Progenitor cell of endocrine pancreas (in vitro differentiated cells): ENCODE measurements around the gene EPDR1.

- PRO-cap = no peak
Measured at GRCh38 chr7:37052606-37053132, 328.4 kb upstream of the AOAH start.

- PRO-cap = no peak
Measured at GRCh38 chr7:37418355-37418902, 30.2 kb downstream of the ELMO1 start.

GRCh38 chr7:37440901-37441754 is 7.5 kb downstream of the ELMO1 start:
- PRO-cap = bidirectional peak, plus-strand start at chr7:37441209, minus-strand start at chr7:37441116; bidirectional peak, plus-strand start at chr7:37441534, minus-strand start at chr7:37441445

DNA sequence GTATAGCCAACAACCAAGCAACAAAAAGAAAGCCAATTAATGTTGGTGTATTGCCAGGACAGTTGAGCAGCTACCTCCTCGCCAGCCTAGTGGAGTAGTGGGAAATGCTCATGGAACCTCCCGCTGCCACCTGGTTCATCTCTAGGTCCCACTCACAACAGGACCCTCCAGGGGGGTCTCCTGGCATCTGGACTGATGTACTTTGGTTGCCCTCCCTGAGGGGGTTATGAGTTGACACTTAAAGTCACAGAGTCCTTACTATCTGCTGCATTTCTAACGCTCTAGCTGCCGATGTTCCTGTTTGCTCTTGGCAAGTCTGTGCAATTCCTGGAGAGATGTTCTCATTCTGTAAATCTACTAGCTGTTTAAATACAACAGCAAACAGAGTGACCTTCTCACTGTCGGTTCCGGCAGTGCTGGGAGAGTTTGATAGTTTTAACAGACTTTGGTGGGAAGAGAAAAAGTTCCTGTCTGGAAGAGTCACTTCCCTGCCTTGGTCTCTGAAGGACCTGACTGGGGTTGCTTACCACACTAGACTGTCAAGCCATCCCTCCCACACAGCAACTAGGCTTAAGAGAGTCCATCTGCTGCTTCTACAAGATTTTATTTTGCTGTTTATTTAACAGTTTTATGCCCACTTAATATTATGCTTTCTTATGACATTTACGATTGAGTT is 63.2 kb upstream of the ELMO1 start:
- PRO-cap = no peak

DNA sequence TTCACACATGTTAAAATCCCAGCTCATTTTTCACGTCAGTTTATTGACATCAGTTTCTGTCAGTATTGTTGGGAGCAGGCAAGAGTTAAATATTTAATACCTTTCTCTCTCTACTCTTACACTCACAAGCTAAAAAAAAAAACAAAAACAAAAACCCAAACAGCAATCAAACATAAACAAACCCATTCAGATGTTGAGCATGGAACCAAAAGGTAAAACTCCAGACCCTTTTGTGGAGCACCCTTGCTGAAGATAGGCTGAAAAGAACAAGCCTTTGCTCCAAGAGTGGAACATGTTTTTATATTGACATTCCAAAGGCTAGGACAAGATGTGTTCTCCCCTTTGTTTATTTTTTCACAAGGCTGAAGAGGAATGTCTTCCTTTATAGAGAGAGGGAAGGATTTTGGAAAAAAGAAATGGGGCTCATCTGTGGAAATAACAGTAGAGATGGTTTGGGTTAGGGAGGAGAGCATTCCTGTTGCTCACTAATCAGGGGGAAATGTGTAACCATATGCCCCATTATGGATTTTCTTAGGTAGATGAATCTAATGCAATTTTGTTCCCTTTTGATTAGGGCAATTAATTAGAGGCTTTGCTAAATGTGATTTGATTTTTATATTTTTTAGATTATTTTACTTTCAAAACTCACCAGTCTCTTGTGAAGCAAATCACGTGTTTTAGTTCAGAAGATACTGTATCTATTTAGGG is 87.2 kb upstream of the ELMO1 start:
- PRO-cap = no peak

GRCh38 chr7:37920388-37921390 is at the start of gene EPDR1:
TSS of gene EPDR1 (plus strand) at chr7:37920640.
- PRO-cap = unidirectional peak, plus-strand start at chr7:37920658

DNA sequence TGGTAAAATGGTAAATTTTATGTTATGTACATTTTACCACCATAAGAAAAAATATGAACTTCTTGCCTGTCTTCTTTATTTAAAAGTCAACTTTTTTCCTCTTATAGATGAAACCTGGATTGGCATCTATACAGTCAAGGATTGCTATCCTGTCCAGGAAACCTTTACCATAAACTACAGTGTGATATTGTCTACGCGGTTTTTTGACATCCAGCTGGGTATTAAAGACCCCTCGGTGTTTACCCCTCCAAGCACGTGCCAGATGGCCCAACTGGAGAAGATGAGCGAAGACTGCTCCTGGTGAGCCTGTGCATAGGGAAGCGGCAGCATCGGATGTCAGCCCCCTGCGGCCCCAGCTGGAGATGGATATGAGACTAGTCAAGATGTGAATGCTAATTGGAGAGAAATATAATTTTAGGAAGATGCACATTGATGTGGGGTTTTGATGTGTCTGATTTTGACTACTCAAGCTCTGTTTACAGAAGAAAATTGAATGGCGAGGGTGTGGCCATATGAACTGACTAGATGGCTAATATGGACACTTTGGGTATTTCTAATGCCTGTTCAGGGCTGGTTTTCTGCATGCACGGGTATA is 29.8 kb downstream of the EPDR1 start:
- PRO-cap = no peak

DNA sequence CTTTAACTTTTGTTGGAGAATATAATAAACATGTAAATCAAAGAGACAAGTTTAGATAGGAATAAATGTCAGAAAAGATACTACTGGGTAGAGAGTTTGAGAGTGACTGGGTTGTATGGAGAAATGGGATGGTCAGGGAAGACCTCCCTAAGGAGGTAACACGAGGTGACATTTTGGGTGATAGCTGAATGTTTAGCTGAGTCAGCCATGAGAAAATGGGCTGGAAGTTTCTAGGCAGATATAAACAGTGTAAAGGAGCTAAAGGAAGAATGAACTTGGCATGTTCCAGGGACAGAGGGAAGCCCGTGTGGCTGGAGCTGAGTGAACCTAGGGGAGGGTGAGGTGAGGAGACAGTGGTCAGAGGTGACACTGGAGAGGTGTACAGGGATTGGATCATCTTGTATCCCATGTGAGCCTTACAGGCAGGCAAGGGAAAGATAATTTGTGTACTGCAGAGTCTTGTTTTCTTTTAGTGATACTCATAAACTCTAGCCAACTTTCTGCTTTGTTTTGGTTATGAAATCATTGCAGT is 1.7 kb downstream of the STARD3NL start:
- PRO-cap = no peak

DNA sequence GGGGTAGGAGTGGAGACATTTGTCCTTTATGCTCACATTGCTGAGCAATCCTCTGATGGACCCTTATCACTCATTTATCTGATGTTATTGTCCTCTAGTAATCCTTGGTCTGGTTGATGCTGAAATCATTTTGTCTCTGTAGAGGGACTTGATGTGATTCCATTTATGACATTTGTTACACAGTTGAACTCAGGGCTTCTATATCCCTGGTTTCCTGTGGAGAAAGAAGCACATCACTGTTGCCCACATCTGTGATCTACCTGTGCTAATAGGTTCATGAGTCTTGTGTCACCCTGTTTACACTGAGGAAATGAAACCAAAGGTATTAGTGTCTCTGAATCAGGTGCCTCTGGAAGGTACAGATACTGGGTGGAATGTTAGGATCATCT is 54.3 kb downstream of the STARD3NL start:
- PRO-cap = no peak

- PRO-cap = no peak
Measured at GRCh38 chr7:38276065-38276861, 98.2 kb downstream of the STARD3NL start.

- PRO-cap = no peak
Measured at GRCh38 chr7:38313698-38314152, 135.7 kb downstream of the STARD3NL start.

- PRO-cap = no peak
Measured at GRCh38 chr7:38330605-38331632, 152.9 kb downstream of the STARD3NL start.

GRCh38 chr7:38584417-38584956 is 46.7 kb downstream of the AMPH start:
- PRO-cap = no peak

DNA sequence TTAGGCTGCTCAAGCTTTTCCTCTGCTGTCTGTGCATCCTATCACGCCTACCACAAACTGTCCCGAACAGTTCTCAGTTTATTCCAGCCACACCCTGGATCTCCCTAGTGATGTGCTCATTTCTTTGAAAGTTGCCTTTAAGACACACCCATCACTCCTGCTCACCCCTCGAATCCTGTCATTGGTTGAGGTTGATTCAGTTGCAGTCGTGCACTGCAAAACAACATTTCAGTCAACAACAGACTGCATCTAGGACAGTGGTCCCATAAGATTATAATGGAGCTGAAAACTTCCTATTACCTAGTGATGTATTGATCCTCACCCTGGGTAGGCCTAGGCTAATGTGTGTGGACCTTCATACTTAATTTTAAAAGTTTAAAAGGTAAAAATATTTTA is 41.5 kb upstream of the AMPH start:
- PRO-cap = no peak

- PRO-cap = no peak
Measured at GRCh38 chr7:38714712-38714911, 83.4 kb upstream of the AMPH start.

DNA sequence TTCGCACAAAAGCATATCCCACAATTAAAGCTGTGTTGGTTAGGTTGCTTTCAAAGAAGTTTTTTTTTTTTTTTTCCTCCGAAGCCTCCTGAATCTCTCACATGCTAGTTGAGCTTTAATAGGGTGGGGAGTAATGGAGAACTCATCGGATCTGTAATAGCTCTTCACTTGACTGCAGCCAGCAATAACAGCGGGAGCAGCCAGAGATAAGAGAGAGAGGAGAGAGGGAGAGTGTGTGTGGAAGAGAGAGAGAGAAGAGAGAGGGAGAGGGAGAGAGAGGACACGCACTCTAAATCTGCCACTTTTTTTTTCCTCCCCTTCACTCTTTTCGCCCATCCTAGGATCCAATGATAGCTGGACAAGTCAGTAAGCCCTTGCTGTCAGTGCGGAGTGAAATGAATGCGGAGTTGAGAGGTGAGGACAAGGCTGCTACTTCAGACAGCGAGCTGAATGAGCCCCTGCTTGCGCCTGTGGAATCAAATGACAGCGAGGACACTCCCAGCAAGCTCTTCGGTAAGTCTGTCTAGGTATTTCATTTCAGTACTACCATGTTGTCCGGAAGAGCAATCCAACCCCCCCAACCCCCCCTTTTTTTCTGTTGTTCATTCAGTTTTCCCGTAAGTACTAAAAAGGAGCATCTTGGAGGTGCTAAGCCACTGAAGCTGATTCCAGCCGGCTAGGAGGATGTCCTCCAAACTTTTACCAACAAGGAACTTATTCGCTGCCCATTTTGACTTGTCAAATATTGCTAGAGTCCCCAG is 108.0 kb downstream of the POU6F2 start:
- PRO-cap = no peak

GRCh38 chr7:39130949-39131674 is 153.4 kb downstream of the POU6F2 start:
- PRO-cap = no peak

DNA sequence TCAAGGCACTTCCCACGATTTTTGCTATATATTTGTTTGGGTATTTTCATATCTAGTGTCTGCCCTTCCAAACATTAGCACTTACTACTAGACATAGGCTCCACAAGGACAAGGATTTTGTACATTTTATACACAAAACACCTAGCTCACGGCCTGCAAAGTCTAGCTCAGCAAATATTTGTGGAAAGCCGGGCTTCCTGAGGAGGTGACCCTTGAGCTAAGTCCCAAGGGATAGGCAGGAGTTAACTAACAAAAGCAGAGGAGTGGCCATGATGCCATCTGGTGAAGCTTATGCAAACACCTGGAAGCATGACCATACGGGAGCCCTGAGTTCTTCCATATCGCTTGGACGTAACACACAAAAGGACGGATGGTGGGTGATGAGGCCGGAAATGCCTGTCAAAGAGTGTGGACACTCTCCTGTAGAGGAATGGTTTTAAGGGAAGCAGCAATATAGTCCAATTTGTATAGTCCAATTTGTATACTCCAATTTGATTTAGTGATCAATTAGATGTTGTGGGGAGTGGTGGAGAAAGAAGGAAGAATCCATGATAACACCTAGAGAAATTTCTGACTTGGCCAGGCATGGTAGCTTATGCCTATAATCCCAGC is 25.8 kb upstream of the YAE1 start:
- PRO-cap = bidirectional peak, plus-strand start at position 339 of the sequence, minus-strand start at position 180 of the sequence

DNA sequence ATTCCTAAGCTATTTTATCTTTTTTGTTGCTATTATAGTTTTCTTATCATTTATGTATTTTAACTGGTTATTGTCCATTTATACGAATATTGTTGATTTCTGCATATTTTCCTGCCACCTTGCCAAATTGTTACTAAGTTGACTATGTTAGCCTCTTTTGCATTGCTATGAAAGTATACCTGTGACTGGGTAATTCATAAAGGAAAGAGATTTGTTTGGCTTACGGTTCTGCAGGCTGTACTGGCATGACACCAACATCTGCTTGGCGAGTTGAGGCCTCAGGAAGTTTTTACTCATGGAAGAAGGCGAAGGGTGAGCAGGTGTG is 8.3 kb downstream of the RALA start:
- PRO-cap = no peak

- PRO-cap = no peak
Measured at GRCh38 chr7:39649631-39650140, 26.3 kb downstream of the RALA start.